Left lobe of liver (tissue), 1 donor: ENCODE measurements around the genes DYNLT5, IL23R and GADD45A.

DNA sequence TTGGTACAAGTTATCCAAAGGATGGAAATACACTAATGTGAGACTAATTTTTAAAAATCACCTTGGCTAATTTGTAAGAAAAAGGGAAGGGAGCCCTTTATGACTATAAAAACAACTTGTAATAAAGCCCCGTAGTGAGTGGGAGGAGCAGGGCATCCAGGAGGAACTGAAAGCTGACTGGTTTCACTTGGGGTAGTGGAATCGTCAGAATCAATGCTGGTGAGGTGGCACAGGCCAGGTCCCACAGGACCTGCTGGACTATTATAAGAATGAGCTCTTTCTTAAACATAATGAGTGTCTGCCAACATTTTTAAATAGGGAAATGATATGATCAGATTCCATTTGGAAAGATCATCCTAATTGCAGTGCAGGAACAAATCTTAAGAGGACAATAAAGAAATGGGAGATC, 153.6 kb upstream of the SGIP1 start:
- PRO-cap, result no peak

DNA sequence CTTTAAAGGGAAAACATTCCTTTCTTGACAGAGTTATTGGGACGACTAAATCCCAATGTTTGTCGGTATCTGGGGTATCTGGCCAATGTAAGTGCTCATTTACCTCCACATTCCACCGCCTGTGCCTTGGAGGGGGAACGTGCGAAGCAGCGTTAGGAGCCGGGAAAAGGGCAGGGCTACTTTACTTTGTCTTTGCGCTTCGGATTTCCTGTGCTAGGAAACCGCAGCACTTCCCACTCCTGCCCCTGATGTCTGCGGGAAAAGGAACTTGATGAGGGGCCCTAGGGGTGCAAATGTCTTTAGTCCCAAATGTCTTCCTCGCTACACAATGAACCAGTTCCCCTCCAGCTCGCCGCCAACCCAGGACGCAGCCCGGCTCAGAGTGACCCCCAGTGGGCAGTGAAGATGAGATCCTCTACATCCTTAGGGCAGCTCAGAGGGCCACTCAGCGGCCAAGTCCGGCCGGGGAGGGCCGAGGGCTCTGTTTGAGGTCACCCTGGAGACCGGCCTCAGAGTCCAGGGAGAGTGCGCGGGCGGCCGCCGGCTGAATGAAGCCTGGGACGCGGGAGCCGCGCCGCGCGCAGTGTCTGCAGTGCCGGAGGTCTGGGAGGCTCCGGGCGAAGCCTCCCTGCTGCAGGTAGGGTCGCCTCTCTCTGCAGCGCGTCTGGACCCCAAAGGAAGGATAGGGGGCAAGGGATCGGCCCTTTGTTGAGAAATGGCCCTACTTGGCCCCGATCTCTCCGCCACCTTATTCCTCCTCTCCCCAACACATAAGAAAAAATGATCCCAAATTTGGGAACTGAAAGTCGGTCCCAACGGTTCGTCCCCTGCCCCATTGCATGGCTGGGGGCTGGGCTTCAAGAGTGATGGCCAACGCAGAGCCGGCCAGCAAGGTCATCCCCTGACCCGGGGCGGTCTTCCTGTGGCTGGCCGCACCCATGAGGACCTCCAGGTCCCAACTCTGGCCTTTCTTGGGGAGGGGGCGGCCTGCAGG, at the start of gene DYNLT5:
DYNLT5 (plus strand) TSS at position 512 of the 994 bp plus-strand sequence.
- PRO-cap, result no peak

GRCh38 chr1:67052635-67052970, 1.3 kb downstream of the SLC35D1 start:
- PRO-cap, result no peak

DNA sequence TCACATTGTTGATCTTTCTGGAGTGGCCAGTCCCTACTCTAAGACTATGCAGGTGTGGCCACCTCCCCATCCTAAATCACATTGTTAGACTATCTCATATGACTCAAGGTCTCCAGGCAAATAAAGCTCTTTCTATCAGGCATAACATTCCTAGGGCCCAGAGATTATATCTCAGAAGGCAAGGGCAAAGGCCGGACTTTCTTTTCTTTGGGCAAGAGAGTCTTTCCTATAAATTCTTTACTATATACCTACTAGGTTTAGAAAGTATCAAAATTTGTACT, 2.7 kb upstream of the C1orf141 start:
- PRO-cap, result no peak

DNA sequence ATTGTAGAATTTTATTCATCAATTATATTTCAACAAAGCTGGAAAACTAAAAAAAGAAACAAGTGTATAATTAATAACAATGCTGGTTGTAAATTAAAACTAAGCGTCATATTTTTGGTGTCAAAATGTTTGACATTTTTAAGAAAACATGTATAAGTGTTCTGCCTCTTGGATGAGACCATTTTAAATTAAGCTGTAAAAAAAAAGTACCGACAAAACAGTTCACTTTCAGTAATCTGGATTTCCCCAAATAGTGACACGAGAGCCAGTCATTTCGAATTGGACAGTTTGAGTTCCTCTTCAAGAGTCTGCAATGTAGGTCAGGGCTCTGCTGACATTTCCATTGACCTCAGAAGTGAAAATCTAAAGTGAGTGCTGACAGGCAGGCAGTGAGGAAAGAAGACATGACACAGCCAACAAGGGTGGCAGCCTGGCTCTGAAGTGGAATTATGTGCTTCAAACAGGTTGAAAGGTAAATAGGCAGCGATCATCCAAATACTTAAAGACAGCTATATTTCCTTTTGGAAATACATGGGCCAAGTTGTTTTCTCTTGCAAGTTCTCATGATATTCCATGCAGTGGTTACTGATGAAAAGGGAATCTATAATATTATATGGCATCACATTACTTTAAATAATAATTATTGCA, at the start of gene IL23R:
IL23R (plus strand) TSS at position 385 of the 648 bp plus-strand sequence.
- PRO-cap, result no peak

DNA sequence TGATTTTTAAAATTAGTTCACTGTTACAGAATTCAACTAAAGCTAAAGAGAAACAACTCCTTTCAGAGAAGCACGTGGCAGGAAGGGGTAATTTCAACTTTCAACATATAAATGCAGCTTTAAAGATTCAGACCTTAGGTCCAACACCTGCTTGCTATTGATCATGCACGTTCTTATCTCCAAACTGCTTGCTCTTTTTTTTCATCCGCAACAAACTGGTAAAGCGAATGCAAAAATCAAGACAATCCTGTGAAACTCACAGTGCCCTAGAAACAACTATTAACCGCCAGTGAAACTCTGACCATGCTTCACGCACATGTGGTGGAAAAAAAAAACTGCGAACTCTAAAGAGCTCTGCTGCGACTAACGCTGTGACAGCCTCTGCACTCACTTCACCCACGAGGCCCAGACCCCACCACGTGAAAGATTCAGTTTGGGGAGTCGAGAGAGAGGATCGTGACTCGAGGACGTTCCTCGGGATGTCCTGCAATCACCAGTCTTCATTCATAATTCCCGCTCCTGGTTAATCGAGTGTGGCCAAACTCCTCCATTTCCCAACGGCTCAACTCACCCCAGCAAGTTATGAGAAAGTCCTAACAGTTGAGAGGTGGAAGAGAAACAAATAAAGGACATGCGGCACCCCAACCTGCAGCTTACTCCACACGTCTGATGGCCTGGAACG, 1.3 kb downstream of the SERBP1 start:
- PRO-cap, result no peak

GRCh38 chr1:67564024-67564712, 120.8 kb upstream of the GADD45A start:
- PRO-cap, result no peak

- PRO-cap, result no peak
Measured at GRCh38 chr1:67588154-67588714, 96.8 kb upstream of the GADD45A start.

DNA sequence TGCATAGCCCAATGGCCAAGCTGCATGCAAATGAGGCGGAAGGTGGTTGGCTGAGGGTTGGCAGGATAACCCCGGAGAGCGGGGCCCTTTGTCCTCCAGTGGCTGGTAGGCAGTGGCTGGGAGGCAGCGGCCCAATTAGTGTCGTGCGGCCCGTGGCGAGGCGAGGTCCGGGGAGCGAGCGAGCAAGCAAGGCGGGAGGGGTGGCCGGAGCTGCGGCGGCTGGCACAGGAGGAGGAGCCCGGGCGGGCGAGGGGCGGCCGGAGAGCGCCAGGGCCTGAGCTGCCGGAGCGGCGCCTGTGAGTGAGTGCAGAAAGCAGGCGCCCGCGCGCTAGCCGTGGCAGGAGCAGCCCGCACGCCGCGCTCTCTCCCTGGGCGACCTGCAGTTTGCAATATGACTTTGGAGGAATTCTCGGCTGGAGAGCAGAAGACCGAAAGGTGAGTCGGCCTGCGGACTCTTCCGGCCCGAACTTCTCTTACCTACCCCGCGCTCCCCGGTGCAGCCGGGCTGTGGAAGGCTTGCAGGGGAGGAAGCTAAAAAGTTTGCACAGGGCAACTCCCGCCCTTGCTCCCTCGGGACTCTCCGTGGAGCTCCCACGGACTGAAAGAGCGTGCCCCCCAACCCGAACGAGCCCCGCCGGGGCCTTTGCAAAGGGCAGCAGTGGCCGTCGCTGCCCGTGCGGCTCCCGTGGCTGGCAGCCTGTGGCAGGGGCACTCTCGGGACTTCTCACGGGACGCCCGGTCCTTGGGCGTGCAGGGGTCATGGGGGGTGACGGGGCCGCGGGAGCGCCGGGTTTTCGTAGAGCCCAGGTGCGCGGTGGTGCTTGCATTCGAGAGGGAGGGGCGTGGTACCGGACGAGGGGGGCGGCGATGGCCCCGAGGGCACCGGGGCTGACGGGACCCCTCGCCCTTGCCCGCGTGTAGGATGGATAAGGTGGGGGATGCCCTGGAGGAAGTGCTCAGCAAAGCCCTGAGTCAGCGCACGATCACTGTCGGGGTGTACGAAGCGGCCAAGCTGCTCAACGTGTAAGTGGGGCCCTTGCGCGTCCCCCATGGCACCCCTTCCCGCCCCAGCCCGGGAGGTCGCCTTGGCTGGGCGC, at the start of gene GADD45A:
GADD45A (plus strand) TSS at position 98 of the 1,097 bp plus-strand sequence.
- PRO-cap, result bidirectional peak, plus-strand start at position 98 of the sequence, minus-strand start outside the sequence

GRCh38 chr1:67686201-67687295, 1.5 kb downstream of the GADD45A start:
- PRO-cap, result bidirectional peak, plus-strand start at chr1:67686390, minus-strand start at chr1:67686343; bidirectional peak, plus-strand start at chr1:67686453, minus-strand start at chr1:67686433; bidirectional peak, plus-strand start at chr1:67686774, minus-strand start at chr1:67686605; bidirectional peak, plus-strand start at chr1:67686897, minus-strand start at chr1:67686880

DNA sequence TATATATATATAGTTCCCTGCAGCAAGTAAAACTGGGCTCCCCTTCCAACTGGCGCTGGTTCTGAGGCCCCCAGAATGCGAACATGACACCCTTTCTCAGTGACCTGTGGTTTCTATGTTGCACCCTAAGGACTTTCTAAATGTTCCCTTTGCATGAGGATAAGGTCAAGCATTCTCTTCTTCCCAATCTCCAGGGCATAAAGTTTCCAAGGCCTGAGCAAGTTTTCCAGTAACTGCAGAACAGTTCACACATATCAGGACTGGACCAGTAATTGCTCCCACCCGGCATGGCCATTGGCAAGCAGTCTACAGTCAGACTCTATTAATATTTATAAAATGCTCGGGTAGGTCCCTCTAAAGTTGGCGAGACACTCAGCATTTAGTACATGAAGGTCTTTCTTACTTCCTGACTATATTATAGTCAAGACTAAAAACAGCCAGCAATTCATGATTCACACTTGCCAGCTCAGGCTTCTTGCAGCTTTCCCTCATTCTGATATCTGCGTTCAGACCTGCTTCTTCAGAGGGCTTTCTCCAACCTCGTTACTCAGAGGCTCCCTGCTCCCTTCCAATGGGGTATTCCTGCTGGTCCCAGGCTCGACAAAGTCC, 25.4 kb downstream of the GADD45A start:
- PRO-cap, result no peak

DNA sequence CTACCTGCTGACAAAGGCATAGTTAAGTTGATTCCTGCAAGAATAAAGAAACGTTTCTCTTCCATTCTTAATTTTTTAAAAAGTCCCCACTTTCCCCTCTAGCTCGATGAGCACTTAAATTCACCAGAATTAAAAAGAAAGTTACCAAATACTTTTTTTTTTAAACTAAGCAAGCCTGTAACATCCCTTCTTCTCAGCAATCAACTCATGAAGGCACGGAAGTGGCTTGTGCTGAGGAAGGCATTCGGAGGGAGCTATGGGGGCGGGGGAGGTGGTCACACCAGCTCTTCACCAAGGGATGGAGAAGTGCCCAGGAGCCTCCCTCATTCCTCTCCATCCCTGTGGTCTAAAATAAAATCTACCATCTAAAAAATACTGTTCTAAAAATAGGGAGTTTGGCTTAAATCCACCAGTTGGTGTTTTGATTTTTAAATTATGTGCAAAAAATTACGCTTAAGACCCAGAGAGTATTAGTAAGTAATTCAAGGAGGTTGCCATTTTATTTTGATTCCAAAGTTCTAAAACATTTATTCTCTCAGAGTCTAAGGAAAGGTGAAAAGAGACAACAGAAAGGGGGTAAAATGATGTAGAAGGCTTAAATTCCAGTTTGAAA, 61.4 kb downstream of the GADD45A start:
- PRO-cap, result no peak

- PRO-cap, result no peak
Measured at GRCh38 chr1:67766855-67767638, 66.2 kb downstream of the GNG12 start.

DNA sequence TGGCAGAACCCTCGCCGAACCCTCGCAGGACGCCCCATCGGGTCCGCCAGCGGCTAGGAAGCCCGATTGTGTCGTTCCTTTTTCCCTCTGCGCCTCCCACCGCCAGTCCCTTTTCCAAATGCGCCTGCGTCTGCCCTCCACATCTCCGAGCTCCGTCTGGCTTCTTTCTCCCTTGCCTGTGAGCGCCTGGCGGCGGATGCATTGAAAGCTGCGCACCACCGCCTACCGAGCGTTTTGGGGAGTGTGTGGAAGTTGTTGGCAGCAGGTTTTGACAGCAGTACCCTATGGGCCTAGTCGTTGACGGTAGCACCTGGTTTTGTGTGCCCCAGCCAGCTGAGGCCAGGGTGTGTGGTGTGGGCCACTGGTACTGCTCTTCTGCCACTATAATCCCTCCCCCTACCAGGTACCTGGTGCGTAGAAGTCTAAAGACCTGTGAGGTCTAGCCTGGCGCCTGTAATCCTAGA, 1.2 kb upstream of the DIRAS3 start:
- PRO-cap, result unidirectional peak, minus-strand start at position 73 of the sequence; unidirectional peak, minus-strand start at position 158 of the sequence

GRCh38 chr1:68161848-68162387, 70.4 kb downstream of the WLS start:
- PRO-cap, result no peak

- PRO-cap, result no peak
Measured at GRCh38 chr1:68163283-68163730, 69.0 kb downstream of the WLS start.

DNA sequence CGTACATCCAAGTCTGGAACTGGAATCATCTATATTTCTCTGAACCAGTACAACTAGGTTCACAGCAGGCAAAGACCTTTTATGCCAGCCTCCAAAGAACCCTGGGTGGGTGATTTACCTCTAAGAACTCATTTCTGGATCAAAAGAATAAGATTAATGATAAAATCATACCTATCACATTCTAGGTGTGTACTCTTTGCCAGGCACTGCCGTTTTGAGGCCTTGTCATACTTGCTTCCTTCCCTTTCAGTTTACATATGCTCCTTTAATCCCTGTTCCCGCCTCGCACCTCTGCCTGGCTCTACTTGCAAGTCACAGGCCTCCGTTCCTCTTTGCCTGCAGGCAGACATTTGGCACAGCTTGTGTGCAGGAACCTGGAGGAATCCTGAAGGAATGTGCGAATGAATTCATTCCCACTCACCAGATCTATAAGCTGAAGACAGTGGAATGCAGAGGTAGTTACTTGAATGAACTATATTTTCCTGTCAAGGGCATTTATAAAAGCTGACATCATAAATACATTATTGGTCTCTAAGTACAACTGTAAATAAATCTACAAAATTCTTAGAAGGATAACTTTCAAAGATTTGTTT, 13.9 kb downstream of the WLS start:
- PRO-cap, result no peak

GRCh38 chr1:68796739-68797172, 299.9 kb upstream of the DEPDC1 start:
- PRO-cap, result bidirectional peak, plus-strand start at chr1:68797116, minus-strand start at chr1:68796954

DNA sequence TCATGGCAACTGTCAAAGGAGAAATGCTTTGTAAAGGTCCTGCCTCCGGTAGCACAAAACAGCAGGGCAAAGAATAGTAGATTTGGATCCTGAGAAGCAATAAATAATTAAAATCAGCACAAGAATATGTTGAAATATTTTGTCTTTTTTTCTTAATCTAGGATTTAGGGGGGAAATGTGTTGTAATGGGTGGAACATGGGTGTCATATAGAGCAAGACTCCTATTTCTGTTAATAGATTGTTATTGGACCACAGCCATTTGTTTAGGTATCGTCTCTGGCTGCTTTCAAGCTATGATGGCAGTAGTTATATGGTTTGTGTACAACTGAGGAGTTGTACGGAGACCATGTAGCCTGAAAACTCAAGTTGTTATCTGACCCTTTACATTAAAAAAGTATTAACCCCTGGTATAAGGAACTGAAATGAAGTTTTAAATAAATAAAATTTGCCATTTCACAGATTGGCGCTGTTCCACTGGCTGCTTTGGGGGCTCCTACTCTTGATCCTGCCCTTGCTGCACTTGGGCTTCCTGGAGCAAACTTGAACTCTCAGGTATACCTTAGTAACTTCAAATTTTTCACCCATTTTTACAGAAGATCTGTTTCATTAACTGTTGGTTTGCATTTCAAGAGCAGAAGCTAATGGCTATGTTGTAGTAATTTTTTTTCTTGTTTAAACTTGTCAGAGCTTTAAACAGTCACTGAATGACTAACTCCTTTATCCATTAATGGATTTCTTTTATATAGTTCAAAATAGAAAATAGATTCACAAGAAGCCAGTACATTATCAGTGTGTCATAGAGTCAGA, 13.3 kb downstream of the SRSF11 start:
- PRO-cap, result no peak

GRCh38 chr1:70338699-70339252, 15.7 kb downstream of the ANKRD13C start:
- PRO-cap, result bidirectional peak, plus-strand start at chr1:70339116, minus-strand start at chr1:70338979